Keratinocyte (primary cell): ENCODE measurements around a stretch of chr7.

DNA sequence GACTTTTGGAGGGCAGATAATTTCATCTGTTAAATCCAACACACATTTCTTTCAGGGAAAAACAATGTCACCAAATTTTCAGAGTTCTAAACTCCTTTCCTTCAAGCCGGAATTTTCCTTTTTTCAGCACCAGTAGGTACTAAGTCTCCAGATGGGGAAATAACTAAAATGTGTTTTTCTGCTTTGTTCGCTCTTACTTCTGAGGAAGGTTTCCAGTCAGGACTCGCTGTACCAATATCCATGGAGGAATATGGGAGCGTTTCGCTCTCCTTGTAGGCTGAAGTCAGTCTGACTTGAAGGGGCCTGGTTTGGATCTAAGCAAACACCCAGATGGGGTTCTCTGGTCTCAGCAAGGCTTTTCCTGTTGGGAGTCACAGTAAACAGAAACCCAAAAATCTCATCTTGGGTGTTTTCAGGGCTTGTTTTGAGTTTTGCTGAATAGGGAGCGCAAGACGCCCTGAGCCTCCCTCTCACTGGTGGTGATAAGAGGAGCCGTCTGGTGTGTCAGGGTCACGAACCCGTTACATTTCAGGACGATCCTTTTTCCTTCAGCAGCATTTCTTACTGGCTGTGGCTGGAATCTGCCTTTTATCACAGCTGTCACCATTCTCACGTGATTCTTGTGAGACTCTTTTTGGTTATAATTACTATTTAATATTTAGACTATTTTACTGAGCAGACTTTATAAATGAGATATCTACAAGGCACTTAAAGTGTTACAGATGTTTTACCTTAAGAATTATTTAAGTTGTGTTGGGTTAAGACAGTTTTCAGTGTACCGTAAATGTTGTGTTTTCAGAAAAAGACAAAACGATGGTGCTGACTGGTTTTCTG lies 2.4 kb upstream of the GET4 start:
CAGE:
- cytosol, long polyA minus RNA = start-site peak on the plus strand centred at position 577 of the sequence, 258 bp wide, 8 reads
- cytosol, long polyA plus RNA = no peak
- long polyA plus RNA = no peak
- nucleus, long polyA minus RNA = no peak
- nucleus, long polyA plus RNA = start-site peak on the plus strand centred at position 697 of the sequence, 915 bp wide, 1,440 and 1,536 reads in 2 replicates

DNA sequence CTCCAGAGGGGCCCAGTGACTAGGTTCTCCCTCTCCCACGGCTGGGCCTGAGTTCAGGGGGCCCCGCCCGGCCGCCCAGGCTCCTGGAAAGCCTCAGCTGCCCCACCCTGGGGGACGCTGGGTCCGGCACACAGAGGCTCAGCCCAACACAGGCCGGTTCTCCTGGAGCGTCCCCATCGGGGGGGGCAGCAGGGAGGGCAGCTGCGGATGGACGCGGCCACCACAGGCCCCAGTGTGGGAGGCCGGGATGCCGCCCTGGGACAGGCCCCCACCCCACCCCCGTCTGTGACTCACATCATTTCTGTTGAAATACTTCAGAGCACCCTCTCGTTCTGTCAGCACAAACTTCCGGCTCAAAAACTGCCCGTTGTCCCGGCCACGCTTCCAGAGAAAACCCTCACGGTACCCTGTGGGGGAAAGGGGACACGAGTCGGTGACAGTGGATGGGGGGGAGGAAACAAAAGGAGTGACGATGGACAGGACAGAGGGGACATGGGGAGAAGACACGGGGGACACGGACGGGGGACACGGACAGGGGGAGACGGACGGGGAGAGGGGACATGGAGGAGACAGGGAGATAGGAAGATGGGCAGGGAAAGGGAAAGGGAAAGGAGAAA lies 28.5 kb downstream of the GET4 start:
CAGE:
- cytosol, long polyA minus RNA = no peak
- cytosol, long polyA plus RNA = no peak
- long polyA plus RNA = no peak
- nucleus, long polyA minus RNA = no peak
- nucleus, long polyA plus RNA = no peak

DNA sequence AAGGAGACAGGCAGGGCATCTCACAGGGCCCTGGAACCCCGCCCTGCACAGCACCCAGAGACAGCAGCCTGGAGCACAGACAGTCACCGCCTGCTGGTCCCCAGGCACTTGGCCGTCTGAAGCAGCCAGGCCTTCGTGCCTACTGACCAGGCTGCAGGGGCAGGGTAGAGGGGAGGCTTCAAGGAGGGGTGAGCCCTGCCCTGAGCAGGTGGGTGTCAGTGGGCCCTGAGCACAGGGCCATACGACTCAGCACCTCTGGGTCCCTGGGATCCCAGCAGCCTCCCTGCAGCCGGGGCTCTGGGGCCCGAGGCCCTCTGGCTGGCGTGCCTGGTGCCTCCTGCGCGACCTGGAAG lies 38.3 kb downstream of the GET4 start:
CAGE:
- cytosol, long polyA minus RNA = no peak
- cytosol, long polyA plus RNA = no peak
- long polyA plus RNA = no peak
- nucleus, long polyA minus RNA = no peak
- nucleus, long polyA plus RNA = no peak

GRCh38 chr7:949654-950314 lies 4.7 kb downstream of the ADAP1 start:
CAGE:
- cytosol, long polyA minus RNA = no peak
- cytosol, long polyA plus RNA = no peak
- long polyA plus RNA = no peak
- nucleus, long polyA minus RNA = no peak
- nucleus, long polyA plus RNA = no peak

CAGE:
- cytosol, long polyA minus RNA = no peak
- cytosol, long polyA plus RNA = no peak
- long polyA plus RNA = no peak
- nucleus, long polyA minus RNA = no peak
- nucleus, long polyA plus RNA = no peak
Measured at GRCh38 chr7:1059318-1059893, 15.1 kb downstream of the GPR146 start.

GRCh38 chr7:1124922-1125474 lies 13.0 kb downstream of the C7orf50 start:
CAGE:
- cytosol, long polyA minus RNA = no peak
- cytosol, long polyA plus RNA = no peak
- long polyA plus RNA = no peak
- nucleus, long polyA minus RNA = no peak
- nucleus, long polyA plus RNA = no peak

GRCh38 chr7:1156543-1157616 lies 3.1 kb downstream of the ZFAND2A start:
CAGE:
- cytosol, long polyA minus RNA = no peak
- cytosol, long polyA plus RNA = no peak
- long polyA plus RNA = no peak
- nucleus, long polyA minus RNA = no peak
- nucleus, long polyA plus RNA = no peak

DNA sequence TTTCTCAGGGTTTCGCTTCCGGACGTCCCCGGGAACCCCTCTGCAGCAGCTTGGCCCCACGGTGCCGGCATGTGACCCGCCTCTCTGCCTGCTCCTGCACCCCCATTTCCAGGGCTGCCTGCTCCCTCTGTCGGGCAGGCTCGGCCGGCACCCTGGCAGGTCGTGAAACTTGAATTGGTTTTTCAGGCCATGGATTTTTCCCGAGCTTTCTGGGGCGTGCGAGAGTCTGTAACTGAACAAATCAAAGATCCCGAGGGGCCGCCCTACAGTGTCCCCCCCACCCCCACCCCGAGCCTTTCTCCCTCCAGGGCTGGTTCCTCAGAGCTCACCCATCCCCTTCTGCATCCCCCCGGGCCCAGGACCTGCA lies 58.1 kb downstream of the UNCX start:
CAGE:
- cytosol, long polyA minus RNA = no peak
- cytosol, long polyA plus RNA = no peak
- long polyA plus RNA = no peak
- nucleus, long polyA minus RNA = no peak
- nucleus, long polyA plus RNA = no peak

DNA sequence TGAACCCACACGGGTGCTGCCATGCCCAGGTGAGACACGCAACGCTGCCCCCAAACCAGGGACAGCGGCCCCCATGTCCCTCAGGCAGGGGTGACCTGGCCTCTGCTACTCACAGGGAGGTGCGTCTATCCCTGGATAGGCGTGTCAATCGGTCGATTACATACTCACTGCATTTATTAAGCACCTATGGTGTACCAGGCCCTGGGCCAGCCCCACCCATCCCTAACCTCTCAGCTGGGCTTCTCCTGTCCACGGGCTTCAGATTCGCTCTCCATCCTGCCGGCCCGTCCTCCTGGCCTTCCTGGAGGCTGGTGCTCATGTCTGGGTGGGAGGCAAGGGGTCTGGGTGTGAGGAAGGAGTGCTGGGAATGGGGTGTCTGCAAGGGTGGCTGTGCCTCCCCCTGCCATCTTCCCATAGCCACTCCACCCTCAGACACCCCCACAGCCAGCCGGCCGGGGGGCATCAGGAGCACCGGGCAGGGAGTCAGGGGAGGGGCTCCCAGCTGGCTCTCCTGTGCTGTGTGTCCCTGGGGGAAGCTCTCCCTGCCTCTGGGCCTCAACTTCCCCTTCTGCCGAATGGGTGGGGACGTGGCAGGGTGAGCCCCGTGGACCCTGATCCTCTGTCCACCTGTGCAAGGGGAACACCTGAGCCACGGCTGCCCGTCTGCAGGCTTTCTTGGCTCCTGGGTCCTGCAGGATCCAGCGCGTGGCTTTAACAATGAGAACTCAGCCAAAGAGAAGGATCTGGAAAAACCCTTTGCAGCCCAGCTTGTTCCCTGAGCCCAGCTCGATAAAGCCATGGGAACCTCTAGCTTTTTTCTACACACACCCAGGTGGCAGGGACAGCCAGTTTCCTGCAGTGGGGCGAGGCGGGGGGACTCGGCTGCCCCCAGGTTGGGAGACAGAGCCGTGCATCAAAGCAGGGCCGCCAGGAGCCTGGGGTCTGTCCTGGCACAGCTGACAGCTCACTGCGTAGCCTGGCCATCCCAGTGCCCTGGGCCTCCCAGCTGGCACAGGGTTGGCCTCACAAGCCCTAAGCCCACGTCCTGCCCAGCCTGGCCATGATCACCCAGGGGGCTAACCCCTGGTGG lies 18.6 kb downstream of the MICALL2 start:
CAGE:
- cytosol, long polyA minus RNA = no peak
- cytosol, long polyA plus RNA = no peak
- long polyA plus RNA = no peak
- nucleus, long polyA minus RNA = no peak
- nucleus, long polyA plus RNA = no peak

DNA sequence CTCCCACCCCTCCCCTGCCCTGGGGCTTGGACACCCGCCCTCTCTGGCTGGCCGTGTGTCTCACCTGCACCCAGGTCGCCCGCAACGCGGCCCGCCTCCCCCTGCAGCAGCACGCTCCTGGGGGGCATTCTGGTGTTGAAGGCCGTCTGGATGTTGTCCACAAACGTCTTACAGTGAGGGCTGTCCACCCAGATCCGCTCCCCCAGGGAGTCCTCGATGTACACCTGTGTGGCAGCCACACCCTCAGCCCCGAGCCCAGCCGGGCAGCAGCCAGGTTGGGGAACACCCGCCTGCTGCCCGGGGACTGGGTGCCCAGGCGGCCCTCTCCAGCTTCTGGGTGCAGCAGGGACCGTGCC lies 4.8 kb downstream of the INTS1 start:
CAGE:
- cytosol, long polyA minus RNA = no peak
- cytosol, long polyA plus RNA = no peak
- long polyA plus RNA = no peak
- nucleus, long polyA minus RNA = no peak
- nucleus, long polyA plus RNA = no peak

CAGE:
- cytosol, long polyA minus RNA = no peak
- cytosol, long polyA plus RNA = no peak
- long polyA plus RNA = no peak
- nucleus, long polyA minus RNA = no peak
- nucleus, long polyA plus RNA = no peak
Measured at GRCh38 chr7:1516406-1517177, 12.4 kb upstream of the INTS1 start.

GRCh38 chr7:1540681-1541910 lies 10.6 kb downstream of the MAFK start:
CAGE:
- cytosol, long polyA minus RNA = no peak
- cytosol, long polyA plus RNA = no peak
- long polyA plus RNA = no peak
- nucleus, long polyA minus RNA = no peak
- nucleus, long polyA plus RNA = no peak

DNA sequence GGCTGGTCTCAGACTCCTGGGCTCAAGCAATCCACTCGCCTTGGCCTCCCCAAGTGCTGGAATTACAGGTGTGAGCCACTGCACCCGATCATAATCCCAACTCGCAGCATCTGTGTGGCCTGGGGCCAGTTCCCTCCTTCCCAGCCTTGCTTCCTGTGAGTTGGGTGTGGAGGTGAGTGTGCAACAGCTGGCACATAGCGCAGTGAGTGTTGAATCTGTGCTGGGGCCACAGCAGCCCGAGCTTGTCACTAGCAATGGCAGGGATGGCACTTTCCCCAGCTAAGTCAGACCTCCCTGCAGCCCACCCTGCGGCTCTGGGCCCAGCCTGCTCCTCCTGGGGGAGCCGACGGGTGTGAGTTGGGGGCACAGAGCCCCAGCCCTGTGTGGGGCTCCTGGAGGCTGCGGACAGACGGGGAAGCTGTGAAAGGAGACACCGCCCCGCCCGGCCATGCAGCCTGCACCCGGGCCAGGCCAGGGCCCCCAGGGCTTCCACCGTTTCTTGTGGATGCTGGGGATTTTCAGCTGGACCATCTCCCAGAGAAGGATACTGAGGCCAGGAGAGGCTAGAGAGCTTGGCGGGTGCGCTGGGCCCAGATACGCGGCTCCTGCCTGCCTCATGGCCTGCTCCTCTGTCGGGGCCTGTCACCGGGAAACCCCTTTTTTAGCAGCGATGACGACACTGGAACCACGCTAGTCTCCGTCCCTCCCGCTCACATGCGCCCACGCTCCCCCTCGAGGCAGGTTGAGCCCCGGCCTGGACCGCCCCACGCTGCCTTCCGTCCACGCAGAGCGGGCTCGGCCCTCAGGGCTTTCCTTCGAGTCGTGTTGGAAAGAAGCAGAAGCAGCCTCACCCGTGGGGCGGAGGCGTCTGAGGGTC lies 11.9 kb downstream of the TMEM184A start:
CAGE:
- cytosol, long polyA minus RNA = no peak
- cytosol, long polyA plus RNA = no peak
- long polyA plus RNA = no peak
- nucleus, long polyA minus RNA = no peak
- nucleus, long polyA plus RNA = no peak

GRCh38 chr7:1726112-1726573 lies 56.1 kb downstream of the ELFN1 start:
CAGE:
- cytosol, long polyA minus RNA = no peak
- cytosol, long polyA plus RNA = no peak
- long polyA plus RNA = no peak
- nucleus, long polyA minus RNA = no peak
- nucleus, long polyA plus RNA = no peak

CAGE:
- cytosol, long polyA minus RNA = no peak
- cytosol, long polyA plus RNA = no peak
- long polyA plus RNA = no peak
- nucleus, long polyA minus RNA = no peak
- nucleus, long polyA plus RNA = no peak
Measured at GRCh38 chr7:1747867-1748411, 77.9 kb downstream of the ELFN1 start.

GRCh38 chr7:1919536-1920241 lies 249.6 kb downstream of the ELFN1 start:
CAGE:
- cytosol, long polyA minus RNA = no peak
- cytosol, long polyA plus RNA = no peak
- long polyA plus RNA = no peak
- nucleus, long polyA minus RNA = no peak
- nucleus, long polyA plus RNA = no peak

GRCh38 chr7:2065007-2065290 lies 167.8 kb downstream of the MAD1L1 start:
CAGE:
- cytosol, long polyA minus RNA = no peak
- cytosol, long polyA plus RNA = no peak
- long polyA plus RNA = no peak
- nucleus, long polyA minus RNA = no peak
- nucleus, long polyA plus RNA = no peak

DNA sequence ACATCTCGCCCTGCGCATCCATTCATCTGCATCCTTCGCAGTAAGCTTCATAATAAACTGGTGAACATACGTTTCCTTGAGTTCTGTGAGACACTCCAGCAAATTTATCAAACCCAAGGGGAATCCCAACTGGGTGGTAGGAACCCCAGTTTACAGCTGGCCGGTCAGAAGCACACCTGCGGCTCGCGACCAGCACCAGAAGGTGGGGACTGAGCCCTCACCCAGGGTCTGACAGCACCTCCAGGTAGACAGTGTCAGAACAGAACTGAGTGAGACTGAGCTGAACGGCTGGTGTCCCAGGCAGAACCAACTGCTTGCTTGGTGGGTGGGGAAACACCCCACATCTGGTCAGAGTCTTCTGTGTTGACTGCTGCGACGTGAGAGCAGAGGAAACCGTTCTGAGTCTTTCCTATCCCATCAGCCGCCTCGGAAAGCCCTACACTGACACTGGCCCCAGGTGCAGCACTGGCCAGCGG lies 160.8 kb downstream of the MAD1L1 start:
CAGE:
- cytosol, long polyA minus RNA = no peak
- cytosol, long polyA plus RNA = no peak
- long polyA plus RNA = no peak
- nucleus, long polyA minus RNA = no peak
- nucleus, long polyA plus RNA = no peak

CAGE:
- cytosol, long polyA minus RNA = no peak
- cytosol, long polyA plus RNA = no peak
- long polyA plus RNA = no peak
- nucleus, long polyA minus RNA = no peak
- nucleus, long polyA plus RNA = no peak
Measured at GRCh38 chr7:2109792-2110677, 122.7 kb downstream of the MAD1L1 start.

CAGE:
- cytosol, long polyA minus RNA = no peak
- cytosol, long polyA plus RNA = no peak
- long polyA plus RNA = no peak
- nucleus, long polyA minus RNA = no peak
- nucleus, long polyA plus RNA = no peak
Measured at GRCh38 chr7:2215757-2216280, 16.9 kb downstream of the MAD1L1 start.